SK-N-DZ (cell line): ENCODE results near the gene DMRTA2.

RAMPAGE:
- cytosol, long total RNA = no peak
- nucleus, long total RNA = no peak
Measured at GRCh38 chr1:47323593-47324277, 9.8 kb upstream of the STIL start.

DNA sequence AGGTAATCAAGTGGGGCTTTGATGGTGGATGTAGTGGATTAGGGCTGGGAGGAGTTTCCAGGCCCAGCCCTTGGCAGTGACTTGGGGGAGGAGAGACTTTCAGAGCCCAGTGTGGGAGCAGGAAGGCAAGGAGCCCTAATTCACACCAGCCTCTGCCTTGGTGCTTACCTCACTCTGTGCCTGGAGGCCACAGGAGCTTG, 44.2 kb downstream of the FOXD2 start:
RAMPAGE:
- cytosol, long total RNA = no peak
- nucleus, long total RNA = no peak

RAMPAGE:
- cytosol, long total RNA = no peak
- nucleus, long total RNA = no peak
Measured at GRCh38 chr1:47705645-47706285, 267.9 kb downstream of the FOXD2 start.

RAMPAGE:
- cytosol, long total RNA = no peak
- nucleus, long total RNA = no peak
Measured at GRCh38 chr1:47726930-47727366, 270.2 kb downstream of the TRABD2B start.

GRCh38 chr1:47934255-47934913, 62.8 kb downstream of the TRABD2B start:
RAMPAGE:
- cytosol, long total RNA = no peak
- nucleus, long total RNA = no peak

DNA sequence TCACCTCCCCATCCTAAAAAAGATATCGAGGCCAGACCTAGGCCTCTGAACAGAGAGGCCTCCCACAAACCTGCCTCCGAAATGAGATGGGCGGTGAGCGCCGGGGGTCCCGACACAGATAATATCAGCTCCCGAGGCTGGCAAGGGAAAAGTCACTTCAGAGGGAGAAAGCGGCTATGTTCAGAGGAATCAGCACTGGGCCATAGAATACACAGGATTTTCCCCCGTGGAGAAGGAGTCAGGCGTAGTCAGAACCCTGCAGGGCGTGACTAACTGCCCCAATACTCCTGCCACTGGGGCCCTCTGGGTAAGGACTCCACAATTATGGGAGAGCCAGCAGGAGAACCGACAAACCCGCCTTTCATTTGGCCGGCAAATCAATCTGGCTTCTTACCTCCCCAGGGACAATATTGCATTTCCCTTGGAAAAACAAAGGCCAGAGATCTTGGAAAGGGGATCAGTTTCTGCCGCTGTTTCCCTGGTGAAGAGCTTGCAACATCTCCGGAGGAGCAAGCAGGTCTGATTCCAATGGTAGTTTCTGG, 4.6 kb downstream of the TRABD2B start:
RAMPAGE:
- cytosol, long total RNA = no peak
- nucleus, long total RNA = no peak

GRCh38 chr1:47995712-47995965, 1.5 kb downstream of the TRABD2B start:
RAMPAGE:
- cytosol, long total RNA = no peak
- nucleus, long total RNA = no peak

RAMPAGE:
- cytosol, long total RNA = no peak
- nucleus, long total RNA = no peak
Measured at GRCh38 chr1:50422974-50424003, at the start of gene DMRTA2. Gene DMRTA2, minus strand, starts transcription at chr1:50423443.

RAMPAGE:
- cytosol, long total RNA = no peak
- nucleus, long total RNA = no peak
Measured at GRCh38 chr1:50906549-50907459, 53.3 kb downstream of the FAF1 start.

RAMPAGE:
- cytosol, long total RNA = no peak
- nucleus, long total RNA = no peak
Measured at GRCh38 chr1:50977537-50977654, 7.4 kb downstream of the CDKN2C start.

RAMPAGE:
- cytosol, long total RNA = no peak
- nucleus, long total RNA = no peak
Measured at GRCh38 chr1:51234696-51235454, 1.2 kb upstream of the RNF11 start.

DNA sequence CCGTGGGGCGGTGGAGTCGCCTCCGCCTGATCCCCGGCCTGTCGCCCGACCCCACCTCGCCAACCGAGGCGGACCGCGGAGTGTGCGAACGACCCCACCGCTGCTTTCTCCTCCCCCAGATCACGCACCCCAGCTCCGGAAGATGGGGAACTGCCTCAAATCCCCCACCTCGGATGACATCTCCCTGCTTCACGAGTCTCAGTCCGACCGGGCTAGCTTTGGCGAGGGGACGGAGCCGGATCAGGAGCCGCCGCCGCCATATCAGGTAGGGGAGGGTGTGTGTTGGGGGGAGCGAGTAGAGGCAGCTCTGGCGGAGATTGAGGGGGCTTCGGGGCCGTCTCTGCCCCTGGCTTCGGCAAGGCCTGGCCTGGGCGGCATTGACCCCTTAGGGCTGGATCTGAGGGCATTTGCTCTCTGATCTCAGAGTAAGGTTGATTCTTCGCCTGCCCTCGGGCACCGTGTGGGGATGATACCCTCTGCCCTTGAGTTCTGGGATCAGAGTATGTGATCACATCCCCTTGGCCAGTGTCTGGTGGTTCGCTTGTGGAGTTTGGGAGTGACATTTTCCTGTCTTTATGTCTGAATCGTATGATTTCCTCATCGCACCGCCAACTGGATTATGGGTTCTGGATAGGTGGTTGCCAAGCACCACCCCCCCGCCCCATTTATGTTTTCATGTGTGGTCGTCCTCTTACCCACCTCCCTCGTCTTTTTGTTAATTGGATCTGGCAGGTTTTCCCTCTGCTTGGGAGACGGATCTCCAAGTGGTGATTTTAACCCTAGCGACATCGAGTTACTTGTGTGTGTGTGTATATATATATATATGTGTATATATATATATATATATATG, 767 bp downstream of the RNF11 start:
RAMPAGE:
- cytosol, long total RNA = no peak
- nucleus, long total RNA = no peak

DNA sequence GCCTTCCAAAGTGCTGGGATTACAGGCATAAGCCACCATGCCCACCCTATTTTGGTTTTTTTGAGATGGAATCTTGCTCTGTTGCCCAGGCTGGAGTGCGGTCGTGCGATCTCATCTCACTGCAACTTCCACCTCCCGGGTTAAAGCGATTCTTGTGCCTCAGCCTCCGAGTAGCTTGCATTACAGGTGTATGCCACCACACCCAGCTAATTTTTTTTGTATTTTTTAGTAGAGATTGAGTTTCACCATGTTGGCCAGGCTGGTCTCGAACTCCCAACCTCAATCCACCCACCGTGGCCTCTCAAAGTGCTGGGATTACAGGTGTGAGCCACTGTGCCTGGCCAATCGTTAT, 40.5 kb upstream of the TTC39A start:
RAMPAGE:
- cytosol, long total RNA = no peak
- nucleus, long total RNA = no peak

RAMPAGE:
- cytosol, long total RNA = no peak
- nucleus, long total RNA = no peak
Measured at GRCh38 chr1:51499429-51500087, 19.5 kb downstream of the EPS15 start.

GRCh38 chr1:51534279-51534703, 15.2 kb upstream of the EPS15 start:
RAMPAGE:
- cytosol, long total RNA = no peak
- nucleus, long total RNA = no peak

DNA sequence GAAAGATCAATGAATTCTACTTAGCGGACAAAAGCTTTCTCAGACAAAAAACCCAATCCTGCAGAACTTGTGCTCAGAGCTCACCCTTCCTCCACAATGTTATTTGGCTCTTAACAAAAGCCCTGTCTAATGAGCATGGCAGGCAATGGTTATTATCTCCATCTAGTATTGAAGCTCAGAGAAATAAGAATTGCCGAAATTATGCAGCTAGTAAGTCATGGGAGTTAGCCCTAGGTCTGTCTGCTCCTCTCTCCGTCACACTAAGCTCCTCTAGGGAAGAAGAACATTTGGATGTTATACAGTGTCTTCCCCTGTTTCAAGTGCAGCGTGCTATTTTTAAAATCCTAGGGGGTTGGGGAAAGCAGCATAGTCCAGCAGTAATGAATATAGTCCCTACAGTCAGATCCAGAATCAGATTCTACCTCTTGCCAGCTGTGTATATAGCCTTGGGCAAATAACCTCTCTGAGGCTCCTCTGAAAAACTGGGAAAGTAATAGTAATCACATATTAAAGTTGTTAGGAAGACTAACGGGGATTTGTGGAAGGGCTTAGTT, 44.6 kb upstream of the OSBPL9 start:
RAMPAGE:
- cytosol, long total RNA = no peak
- nucleus, long total RNA = no peak

DNA sequence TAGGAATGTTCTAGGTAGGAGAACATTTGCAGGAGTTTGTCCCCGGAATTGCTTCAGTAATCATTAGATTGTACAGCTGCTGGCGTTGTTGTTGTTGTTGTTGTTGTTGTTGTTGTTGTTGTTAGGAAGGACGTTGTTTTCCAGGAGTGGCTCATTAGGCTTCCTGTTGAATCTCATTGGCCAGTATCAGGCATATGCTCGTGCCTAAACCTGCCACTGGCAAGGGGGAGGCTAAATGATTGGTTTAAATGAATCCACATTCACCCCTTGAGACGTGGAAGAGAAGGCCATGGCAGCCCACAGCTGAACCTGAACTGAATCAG, 104.7 kb downstream of the NRDC start:
RAMPAGE:
- cytosol, long total RNA = no peak
- nucleus, long total RNA = no peak

RAMPAGE:
- cytosol, long total RNA = no peak
- nucleus, long total RNA = no peak
Measured at GRCh38 chr1:51957541-51957955, 33.0 kb downstream of the RAB3B start.

DNA sequence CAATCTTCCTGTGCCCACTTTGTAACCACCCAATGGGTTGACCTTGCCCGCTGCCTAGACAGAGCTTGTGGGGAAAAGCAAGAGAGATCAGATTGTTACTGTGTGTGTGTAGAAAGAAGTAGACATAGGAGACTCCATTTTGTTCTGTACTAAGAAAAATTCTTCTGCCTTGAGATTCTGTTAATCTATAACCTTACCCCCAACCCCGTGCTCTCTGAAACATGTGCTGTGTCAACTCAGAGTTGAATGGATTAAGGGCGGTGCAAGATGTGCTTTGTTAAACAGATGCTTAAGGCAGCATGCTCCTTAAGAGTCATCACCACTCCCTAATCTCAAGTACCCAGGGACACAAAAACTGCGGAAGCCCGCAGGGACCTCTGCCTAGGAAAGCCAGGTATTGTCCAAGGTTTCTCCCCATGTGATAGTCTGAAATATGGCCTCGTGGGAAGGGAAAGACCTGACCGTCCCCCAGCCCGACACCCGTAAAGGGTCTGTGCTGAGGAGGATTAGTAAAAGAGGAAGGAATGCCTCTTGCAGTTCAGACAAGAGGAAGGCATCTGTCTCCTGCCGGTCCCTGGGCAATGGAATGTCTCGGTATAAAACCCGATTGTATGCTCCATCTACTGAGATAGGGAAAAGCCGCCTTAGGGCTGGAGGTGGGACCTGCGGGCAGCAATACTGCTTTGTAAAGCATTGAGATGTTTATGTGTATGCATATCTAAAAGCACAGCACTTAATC, 15.8 kb upstream of the RAB3B start:
RAMPAGE:
- cytosol, long total RNA = no peak
- nucleus, long total RNA = no peak

DNA sequence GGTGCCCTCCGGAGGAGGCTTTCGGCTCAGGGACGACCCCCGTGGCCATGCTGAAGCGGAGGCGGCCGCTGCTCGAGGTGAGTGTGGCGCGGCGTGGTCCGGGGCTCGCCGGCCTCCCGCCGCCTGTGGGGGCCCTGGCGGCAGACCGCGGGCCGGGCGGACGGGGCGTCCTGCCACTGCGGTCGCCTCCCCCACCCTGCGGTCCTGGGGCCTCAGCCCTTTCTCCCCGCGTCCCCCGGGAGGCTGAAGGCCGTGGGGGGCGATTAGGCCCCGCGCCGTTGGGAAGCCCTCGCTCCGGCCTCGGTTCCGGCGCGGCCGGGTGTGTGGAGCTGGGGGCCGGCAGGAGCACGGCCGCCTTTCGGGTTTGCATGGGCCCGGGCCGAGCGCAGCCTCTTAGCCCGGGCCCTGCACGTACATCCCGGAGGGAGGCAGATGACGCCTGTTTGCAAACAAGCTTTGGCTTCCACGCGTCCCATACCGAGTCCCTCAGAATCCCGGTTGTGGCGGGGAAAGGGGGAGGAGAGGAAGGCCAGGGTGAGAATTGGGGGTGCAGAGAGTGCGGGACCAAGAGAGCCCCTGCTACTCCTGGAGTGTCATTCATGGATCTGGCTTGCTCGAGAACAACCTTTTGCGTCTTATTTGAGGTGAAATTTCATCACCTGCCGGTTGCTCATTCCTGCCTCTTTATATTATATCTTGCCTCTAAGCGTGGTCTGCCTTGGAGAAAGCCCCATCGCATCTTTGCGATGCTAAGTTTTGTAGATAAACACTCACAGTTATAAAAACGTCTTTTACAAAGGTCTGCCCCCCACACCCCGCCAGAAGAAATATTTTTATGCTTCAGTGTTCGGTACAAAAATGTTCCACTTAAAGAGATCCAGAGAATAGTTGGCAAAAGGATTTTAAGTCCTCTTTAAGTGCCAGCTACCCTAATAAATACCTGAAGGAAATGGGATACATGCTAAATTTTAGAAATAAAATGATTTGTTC, 733 bp downstream of the ZFYVE9 start:
RAMPAGE:
- cytosol, long total RNA = no peak
- nucleus, long total RNA = no peak